Uterus (tissue), 7 donors: ENCODE measurements around the genes UBR7, BTBD7 and OTUB2.

- PRO-cap, 4 experiments: peak in 2 of 4 experiments; most common plus-strand start chr14:92785907 (in 2); most common minus-strand start chr14:92785583 (in 1)
- RAMPAGE, long total RNA, 2 experiments: no peak in any of the 2 experiments
- RRBS: no CpG with 5 or more reads among the region's 9 CpGs
Measured at GRCh38 chr14:92785357-92786184, 8.5 kb upstream of the GOLGA5 start.

DNA sequence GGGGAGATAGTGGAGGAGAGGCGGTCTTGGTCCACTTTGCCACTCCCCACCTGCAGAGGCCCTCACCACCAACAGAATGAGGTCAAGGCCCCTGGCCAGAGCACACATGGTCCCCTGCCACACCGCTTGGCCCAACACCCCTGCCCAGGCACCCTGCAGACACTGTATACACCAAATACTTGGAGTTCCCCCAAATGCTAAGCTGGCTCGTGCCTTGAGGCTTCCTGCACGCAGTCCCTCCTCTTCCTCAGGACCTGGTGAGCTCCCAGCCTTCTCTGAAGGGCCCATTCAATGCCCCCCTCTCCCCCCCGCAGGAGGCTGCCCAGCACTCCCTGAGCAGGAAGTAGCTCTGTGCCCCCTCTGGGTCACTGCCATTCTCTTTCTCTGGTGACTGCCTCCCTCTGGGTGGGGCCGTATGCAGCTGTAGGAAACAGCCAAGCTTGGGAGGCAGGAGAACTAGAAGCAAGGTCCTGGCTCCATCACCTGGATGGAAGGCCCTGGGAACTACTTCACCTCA is 75.3 kb downstream of the ITPK1 start:
- PRO-cap, 4 experiments: no peak in any of the 4 experiments
- RAMPAGE, long total RNA, 2 experiments: no peak in any of the 2 experiments
- RRBS: no CpG with 5 or more reads among the region's 6 CpGs

DNA sequence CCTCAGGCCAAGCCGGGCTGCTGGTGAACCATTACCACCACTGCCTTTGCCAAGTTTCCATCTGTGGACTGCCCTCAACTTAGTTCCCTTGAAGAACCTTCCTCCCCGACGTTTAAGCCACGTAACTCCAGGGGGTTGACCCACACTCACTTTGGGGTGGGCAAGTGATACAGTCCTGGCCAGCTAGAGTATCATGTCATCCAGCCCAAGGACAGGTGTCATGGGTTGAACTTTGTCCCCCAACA is 68.7 kb downstream of the ITPK1 start:
- PRO-cap, 4 experiments: no peak in any of the 4 experiments
- RAMPAGE, long total RNA, 2 experiments: no peak in any of the 2 experiments
- RRBS: no CpG with 5 or more reads among the region's 4 CpGs

DNA sequence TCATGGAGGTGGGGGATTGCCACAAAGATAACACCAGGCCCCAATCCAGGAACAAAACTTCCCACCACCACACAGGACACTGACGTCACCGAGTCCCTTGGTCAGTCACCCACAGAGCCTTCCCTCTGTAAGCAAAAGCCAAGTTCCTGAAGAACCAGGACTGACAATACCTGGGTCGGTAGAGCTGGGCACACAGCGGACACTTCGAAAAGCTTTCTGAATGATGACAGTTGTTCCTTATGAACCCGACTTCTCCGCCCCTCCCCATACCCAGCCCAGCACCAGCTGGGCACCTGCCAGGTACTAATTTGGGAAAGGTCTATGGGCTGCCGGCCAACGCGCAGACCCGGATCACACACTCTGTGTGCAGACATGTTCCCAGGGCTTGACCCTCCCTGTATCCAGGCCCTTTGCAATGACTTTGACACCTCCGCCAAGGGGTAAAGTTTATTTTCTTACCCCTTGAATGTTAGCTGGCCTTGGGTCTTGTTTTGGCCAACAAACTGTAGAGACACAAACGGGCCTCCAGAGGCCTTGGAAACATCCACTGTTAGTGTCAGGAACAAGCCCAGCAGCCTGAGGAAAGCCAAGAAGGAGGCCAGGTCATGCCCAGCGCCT is 18.8 kb downstream of the ITPK1 start:
- PRO-cap, 4 experiments: no peak in any of the 4 experiments
- RAMPAGE, long total RNA, 2 experiments: no peak in any of the 2 experiments
- RRBS: no CpG with 5 or more reads among the region's 14 CpGs

DNA sequence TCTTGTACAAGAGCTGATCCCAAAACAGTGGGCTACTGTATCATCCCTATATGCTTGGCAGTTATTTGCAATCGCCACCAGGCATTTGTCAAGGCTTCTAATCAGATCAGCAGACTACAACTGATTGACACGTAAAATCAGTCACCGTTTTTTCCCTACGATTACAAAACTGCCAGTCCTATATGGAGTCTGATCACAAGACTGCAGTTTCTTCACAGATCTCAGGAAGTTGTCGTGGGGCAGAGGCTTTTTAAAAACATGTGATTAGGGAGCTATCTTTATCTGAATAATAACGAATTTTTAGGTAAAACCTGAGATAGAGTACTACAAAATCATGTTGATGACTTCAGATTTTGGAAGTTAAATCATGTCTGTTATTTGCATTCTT is 1.4 kb downstream of the LYSET start:
- PRO-cap, 4 experiments: no peak in any of the 4 experiments
- RAMPAGE, long total RNA, 2 experiments: no peak in any of the 2 experiments
- RRBS: no CpG with 5 or more reads among the region's 6 CpGs

DNA sequence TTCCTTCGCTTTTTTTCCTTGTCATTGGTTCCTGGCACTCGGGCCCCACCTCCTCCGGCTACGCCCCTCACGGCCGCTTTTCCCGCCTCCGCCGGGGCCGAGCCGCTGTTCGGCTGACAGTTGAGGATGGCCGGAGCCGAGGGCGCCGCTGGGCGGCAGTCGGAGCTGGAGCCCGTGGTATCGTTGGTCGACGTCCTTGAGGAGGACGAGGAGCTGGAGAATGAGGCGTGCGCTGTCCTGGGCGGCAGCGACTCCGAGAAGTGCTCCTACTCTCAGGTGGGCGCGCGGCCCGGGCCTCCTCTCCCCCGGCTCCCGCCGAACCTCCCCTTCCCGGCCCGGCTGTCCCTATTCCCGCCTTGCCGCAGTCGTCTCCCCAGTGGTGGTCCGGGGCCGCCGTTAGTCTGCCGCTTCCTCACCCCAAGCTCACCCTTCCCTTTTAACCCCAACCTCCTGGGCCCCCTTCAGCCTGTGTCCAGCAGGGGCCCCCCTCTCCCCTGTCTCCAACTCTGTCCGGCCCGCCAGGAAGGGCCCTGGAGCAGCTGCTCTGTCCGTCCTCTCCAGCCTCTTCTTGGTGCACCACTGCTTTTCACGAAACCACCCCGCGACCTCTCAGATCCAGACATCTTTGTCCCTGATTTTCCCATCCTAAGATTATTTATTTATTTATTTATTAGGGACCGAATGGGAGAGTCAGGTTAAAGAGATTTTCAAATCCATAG is at the start of gene UBR7:
UBR7 (plus strand) TSS at position 91 of the 719 bp plus-strand sequence.
- PRO-cap, 4 experiments: peak in 4 of 4 experiments; most common plus-strand start position 91 of the sequence (in 2)
- RAMPAGE, long total RNA, 2 experiments: start-site peak on the plus strand in 1 of 2 experiments, centred at position 110 of the sequence, 64 reads per replicate
- RRBS: 2% methylated on average over 14 of the region's 51 CpGs

- PRO-cap, 4 experiments: peak in 4 of 4 experiments; most common plus-strand start chr14:93333182 (in 3); most common minus-strand start chr14:93333018 (in 4)
- RAMPAGE, long total RNA, 2 experiments: no peak in any of the 2 experiments
- RRBS: 2% methylated on average over 42 of the region's 87 CpGs
Measured at GRCh38 chr14:93332703-93333645, at the start of gene BTBD7. BTBD7 (minus strand) TSS chr14:93333036.

DNA sequence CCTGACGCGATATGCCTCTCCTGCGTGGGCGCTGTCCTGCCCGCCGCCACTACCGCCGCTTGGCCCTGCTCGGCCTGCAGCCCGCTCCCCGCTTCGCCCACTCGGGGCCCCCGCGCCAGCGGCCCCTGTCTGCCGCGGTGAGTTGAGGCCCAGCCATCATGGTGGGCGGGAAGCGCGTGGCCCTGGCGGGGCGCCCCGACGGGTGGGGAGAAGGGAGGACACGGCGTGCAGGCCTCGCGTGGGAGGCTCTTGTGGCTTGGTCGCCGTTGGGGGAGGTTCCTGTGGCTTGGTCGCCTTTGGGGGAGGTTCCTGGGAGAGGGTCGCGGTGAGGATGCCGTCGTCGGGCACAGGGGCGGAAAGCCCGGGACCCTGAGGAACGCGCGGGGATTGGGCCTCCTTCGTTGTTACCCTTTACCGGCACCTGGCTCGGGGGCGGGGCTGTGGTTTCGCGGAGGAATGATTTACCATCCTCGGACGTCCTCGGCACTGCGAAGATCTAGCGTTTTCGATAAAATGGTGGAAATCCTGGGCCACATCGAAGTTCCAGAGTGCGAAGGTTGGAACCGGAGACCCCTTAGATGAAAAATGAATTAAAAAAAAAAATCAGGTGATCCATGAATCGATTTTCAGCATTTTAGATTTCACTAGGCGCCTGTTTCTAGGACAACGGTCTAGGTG is 415 bp downstream of the COX8C start:
- PRO-cap, 4 experiments: no peak in any of the 4 experiments
- RAMPAGE, long total RNA, 2 experiments: no peak in any of the 2 experiments
- RRBS: 92% methylated on average over 6 of the region's 60 CpGs

DNA sequence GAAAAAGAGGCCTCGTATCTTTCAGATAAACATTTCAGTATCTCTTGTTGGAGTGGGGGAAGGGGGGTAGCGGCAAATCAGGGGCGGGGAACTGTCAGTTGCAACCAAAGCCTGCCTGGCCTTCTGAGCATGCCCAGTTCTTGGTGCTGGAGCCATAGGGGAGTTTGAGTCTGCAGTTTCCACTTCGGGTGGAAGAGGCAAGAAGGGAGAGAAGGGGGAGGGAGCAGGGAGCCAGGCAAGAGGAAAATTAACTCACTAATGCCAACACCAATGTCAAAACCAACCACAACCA is 548 bp downstream of the UNC79 start:
- PRO-cap, 4 experiments: no peak in any of the 4 experiments
- RAMPAGE, long total RNA, 2 experiments: no peak in any of the 2 experiments
- RRBS: no CpG with 5 or more reads among the region's 4 CpGs

DNA sequence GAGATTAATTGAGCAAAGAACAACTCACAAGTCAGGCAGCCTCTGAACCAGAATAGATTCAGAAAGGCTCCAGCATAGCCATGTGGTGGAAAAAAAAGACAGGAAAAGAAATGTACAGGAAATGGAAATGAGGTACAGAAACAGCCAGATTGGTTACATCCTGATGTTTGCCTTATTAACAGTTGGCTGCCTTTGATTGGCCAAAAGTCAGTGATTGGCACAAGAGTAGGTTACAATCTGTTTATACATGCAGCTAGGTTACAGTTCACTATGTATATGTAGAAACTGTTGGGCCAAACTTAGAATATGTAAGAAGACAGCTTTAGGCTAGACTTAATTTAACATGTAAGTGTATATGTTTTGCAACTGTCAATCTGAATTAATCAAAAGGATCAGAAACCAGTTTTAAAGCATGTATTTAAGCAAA is 118.9 kb downstream of the UNC79 start:
- PRO-cap, 4 experiments: no peak in any of the 4 experiments
- RAMPAGE, long total RNA, 2 experiments: no peak in any of the 2 experiments

- PRO-cap, 4 experiments: no peak in any of the 4 experiments
- RAMPAGE, long total RNA, 2 experiments: no peak in any of the 2 experiments
- RRBS: no CpG with 5 or more reads among the region's 11 CpGs
Measured at GRCh38 chr14:93688250-93689104, 99.8 kb downstream of the PRIMA1 start.

DNA sequence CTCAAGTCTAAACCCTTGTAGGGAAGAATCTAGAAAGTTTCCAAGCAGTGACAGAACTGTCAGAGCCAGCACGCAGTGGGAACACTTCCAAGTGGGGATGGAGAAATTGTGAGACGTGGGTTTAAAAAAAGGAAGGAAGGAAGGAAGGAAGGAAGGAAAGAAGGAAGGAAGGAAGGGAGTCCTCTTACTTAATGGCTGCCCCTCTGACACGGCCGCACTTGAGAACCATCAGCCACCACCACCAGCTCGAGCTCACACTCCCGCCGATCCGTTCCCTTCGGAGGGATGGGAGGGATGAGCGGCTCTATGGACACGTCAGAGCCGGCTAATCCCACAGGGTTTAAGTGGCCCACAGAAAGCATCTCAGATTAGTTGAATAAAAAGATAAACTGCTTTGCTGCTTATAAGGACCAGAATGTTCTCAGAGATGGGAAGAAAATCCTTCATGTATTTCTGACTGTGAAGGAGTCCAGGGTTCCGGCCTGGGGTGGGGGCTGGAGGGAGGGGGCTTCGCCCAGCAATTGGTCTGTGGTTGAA is 31.1 kb downstream of the PRIMA1 start:
- PRO-cap, 4 experiments: no peak in any of the 4 experiments
- RAMPAGE, long total RNA, 2 experiments: no peak in any of the 2 experiments
- RRBS: no CpG with 5 or more reads among the region's 14 CpGs

- PRO-cap, 4 experiments: no peak in any of the 4 experiments
- RAMPAGE, long total RNA, 2 experiments: no peak in any of the 2 experiments
- RRBS: no CpG with 5 or more reads among the region's 6 CpGs
Measured at GRCh38 chr14:93978138-93978735, 1.9 kb upstream of the ASB2 start.

- PRO-cap, 4 experiments: no peak in any of the 4 experiments
- RAMPAGE, long total RNA, 2 experiments: no peak in any of the 2 experiments
- RRBS: no CpG with 5 or more reads among the region's 4 CpGs
Measured at GRCh38 chr14:93978736-93979298, 2.4 kb upstream of the ASB2 start.

- PRO-cap, 4 experiments: peak in 1 of 4 experiments; most common plus-strand start chr14:94001259 (in 1)
- RAMPAGE, long total RNA, 2 experiments: no peak in any of the 2 experiments
- RRBS: 30% methylated on average over 4 of the region's 17 CpGs
Measured at GRCh38 chr14:94001064-94001470, 4.0 kb downstream of the CCDC197 start.

DNA sequence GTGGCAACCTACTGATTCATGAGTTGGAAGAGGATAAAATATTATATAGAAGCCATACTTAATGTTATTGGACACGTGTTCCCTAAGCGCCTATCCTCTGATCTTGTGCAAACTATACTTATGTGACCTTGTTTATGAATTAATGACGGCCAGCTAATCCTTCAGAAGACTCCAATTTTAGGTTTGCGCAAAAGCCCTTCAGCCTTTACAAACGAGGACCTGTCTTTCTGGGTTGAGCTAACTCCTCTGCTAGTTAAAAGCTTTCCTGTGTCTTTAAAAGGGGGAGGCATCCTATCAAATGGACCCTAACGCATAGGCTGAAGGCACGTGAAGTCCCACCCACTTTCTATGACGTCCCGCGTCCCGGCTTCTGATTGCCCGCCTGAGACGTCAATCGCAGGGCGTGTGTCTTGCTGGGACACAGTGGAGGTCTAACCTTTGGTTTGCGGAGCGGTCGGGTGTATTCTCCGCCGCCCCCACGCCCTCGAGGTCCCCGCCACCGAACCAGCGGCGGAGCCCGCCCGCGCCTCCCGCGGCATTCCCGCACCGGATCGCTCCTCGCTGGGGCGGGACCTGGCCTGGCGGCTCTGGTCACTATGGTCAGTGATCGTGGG is at the start of gene OTUB2:
OTUB2 (plus strand) TSS at position 399 of the 614 bp plus-strand sequence.
- PRO-cap, 4 experiments: peak in 3 of 4 experiments; most common plus-strand start position 421 of the sequence (in 2); most common minus-strand start position 244 of the sequence (in 1)
- RAMPAGE, long total RNA, 2 experiments: no peak in any of the 2 experiments
- RRBS: 2% methylated on average over 14 of the region's 38 CpGs

DNA sequence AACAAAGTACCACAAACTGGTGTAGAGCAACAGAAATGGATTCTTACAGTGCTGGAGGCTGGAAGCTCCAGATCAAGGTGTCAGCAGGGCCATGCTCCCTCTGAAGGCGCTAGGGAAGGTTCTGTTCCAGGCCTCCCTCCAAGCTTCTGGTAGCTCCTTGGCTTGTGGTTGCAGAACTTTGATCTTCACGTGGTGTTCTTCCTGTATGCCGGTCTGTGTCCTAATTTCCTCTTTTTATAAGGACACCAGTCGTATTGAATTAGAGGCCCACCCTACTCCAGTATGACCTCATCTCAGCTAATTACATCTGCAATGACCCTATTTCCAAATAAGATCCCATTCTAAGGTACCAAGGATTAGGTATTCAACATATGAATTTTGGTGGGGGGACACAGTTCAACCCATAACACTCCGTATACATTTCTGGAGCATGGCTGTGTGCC is 3.2 kb downstream of the OTUB2 start:
- PRO-cap, 4 experiments: no peak in any of the 4 experiments
- RAMPAGE, long total RNA, 2 experiments: no peak in any of the 2 experiments
- RRBS: no CpG with 5 or more reads among the region's 5 CpGs

DNA sequence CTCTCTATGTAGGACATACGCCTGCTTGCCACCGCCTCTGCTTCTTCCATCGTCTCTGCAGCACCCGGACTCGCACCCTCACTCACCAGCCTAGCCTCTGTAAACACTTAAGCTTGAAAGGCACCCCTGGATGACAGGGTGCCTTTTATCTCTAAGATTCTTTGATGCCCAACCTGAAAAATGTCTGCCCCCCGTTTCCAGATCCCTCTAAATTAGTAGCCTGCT is 19.0 kb downstream of the OTUB2 start:
- PRO-cap, 4 experiments: no peak in any of the 4 experiments
- RAMPAGE, long total RNA, 2 experiments: no peak in any of the 2 experiments
- RRBS: no CpG with 5 or more reads among the region's 6 CpGs

GRCh38 chr14:94059838-94060551 is 21.0 kb downstream of the DDX24 start:
- PRO-cap, 4 experiments: no peak in any of the 4 experiments
- RAMPAGE, long total RNA, 2 experiments: no peak in any of the 2 experiments
- RRBS: no CpG with 5 or more reads among the region's 7 CpGs

DNA sequence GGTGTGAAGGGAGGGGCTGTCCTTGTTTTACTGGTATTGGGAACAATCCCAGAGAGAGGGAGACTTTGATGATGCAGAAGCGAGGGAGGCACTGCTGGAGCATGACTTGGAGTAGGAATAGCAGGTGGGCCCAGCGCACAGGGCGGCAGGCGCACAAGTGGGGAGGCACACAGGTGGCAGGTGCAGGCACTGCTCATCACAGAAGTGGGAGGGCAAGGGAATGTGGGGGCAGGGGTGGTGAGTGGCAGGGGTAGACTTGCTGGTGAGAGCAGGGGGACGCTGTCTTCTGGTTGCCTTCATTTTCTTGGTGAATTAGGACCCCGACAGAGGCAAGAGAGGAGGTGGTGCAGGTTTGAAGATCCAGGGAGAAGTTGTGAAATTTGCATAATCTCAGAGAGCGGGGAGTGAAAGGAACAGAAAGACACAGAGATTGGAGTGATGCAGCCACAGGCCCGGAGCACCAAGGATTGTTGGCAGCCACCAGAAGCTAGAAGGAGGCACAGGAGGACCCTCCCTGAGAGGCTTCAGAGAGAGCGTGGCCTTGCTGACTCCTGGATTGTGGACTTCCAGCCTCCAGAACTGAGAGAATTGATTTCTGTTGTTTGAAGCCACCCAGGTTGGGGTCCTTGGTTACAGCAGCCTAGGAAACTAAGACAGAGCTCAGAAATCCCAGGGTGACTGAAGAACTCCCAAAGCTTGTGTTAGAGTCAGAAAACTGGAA is 18.1 kb downstream of the IFI27L1 start:
- PRO-cap, 4 experiments: no peak in any of the 4 experiments
- RAMPAGE, long total RNA, 2 experiments: no peak in any of the 2 experiments
- RRBS: no CpG with 5 or more reads among the region's 9 CpGs